Mucosa of descending colon (tissue), 1 donor: ENCODE results near the genes F8A2 and F8A3.

DNA sequence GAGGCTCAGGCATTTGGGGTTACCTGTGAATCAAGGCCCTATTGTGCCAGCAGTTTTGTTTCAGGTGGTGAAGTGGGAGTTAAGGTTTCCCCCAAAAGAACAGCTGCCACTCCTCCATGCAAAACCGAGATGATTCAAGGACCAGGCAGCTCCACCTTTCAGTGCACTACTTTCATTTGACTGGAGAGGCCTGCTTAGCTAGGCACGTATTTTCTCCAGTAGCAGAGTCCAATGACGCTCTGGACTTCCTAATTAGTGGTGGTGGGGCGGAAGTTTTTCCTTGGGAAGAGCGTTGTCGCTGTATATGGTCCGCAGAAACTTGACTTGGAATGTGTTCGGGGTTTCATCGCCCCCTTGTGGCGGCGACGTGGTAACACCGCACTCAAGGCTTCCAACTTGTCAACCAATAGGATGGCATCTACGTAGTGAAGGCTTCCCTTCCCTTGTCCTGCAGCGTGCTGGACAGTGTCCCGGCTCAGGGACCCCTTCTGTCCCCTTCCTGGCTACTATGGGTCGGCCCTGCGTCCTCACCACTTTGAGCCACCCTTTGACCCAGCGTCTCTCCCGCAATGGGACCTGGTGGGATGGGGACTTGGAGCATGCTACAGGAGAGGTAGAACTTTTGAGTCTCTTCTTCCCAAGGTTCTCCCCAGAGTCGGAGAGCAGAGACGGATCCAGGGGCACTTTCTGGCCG, 13.6 kb downstream of the CMC4 start:
- PRO-cap, result no peak

- PRO-cap, result no peak
Measured at GRCh38 chrX:155071770-155072296, 525 bp downstream of the BRCC3 start.

- PRO-cap, result no peak
Measured at GRCh38 chrX:155188974-155189405, 27.3 kb upstream of the VBP1 start.

GRCh38 chrX:155381871-155382290, at the start of gene F8A2:
Gene F8A2 (plus strand): TSS chrX:155382095.
- PRO-cap, result no peak

GRCh38 chrX:155458484-155458971, at the start of gene F8A3:
Gene F8A3 (minus strand): TSS chrX:155458620.
- PRO-cap, result no peak